ENCODE data around the gene H3Y2.

- RRBS: no CpG with 5 or more reads among the region's 5 CpGs
These were observed 49.6 kb downstream of the BASP1 start for GRCh38 chr5:17267062-17267457.

GRCh38 chr5:17491831-17492190, at the start of gene H3Y2:
TSS of gene H3Y2 (minus strand) at chr5:17492076.
- RRBS: no CpG with 5 or more reads among the region's 8 CpGs

GRCh38 chr5:19288123-19288740, 699.8 kb downstream of the CDH18 start:
- RRBS: no CpG with 5 or more reads among the region's 19 CpGs

- RRBS: no CpG with 5 or more reads among the region's 20 CpGs
These were observed 628.2 kb upstream of the CDH18 start for GRCh38 chr5:20616131-20616676.

DNA sequence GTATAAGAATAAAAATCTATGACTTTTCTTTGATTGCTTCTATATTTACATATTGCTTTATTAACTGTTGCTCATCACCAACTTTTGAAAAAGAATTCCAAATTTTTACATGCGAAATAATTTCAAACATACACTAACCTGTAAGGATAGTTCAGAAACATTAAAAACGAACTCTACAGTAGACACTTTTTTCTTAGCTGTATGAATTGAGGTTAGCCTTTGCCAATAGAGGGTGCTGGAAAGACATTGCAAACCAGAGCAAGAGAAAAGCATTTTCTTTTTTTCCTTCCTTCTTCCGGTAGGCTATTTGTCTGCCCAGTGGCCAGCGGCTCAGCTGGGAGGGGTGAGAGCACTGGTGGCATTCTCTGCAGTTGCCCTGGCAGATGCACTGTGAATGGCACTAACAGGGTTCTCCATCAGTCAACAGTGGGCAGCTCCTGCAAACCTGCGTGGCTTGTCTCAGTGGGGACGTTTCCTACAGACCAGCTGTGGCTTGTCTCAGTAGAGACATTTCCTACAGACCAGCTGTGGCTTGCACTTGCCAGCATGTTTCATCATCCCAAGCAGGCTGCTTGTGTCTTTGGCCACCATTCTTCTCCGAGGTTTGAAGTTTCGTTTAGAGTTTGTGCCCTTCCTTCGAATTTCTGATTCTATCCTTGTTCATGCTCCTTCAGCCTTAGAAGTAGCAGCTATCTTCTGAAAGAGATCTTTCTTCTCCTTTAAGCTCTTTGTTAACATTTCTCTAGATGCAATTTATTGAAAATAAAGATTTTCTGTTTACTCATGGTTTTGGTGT, 984.5 kb upstream of the CDH18 start:
- RRBS: no CpG with 5 or more reads among the region's 9 CpGs

- RRBS: no CpG with 5 or more reads among the region's 15 CpGs
These were observed 426 bp downstream of the CDH12 start for GRCh38 chr5:22852692-22853144.

DNA sequence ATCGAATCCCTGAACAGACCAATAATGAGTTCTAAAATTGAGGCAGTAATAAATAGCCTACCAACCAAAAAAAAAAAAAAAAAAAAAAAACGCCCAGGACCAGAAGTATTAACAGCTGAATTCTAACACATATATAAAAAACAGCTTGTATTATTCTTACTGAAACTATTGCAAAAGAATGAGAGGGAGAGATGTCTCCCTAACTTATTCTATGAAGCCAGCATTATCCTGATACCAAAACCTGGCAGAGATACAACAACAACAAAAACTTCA, 327.7 kb downstream of the PRDM9 start:
- RRBS: no CpG with 5 or more reads among the region's 2 CpGs

DNA sequence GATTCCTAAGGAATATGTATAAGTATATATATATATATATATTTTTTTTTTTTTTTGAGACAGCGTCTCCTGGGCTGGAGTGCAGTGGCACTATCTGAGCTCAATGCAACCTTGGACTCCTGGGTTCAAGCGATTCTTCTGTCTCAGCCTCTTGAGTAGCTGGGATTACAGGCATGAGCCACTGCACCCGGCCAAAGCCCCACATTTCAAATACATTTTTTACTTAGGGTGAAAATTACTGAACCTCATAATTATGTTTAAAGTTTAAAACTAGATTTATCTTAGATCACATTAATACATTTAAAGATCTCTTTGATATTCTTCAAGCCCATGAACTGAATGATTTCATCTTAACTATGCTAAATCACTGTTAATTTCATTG, 377.3 kb downstream of the PRDM9 start:
- RRBS: no CpG with 5 or more reads among the region's 3 CpGs

DNA sequence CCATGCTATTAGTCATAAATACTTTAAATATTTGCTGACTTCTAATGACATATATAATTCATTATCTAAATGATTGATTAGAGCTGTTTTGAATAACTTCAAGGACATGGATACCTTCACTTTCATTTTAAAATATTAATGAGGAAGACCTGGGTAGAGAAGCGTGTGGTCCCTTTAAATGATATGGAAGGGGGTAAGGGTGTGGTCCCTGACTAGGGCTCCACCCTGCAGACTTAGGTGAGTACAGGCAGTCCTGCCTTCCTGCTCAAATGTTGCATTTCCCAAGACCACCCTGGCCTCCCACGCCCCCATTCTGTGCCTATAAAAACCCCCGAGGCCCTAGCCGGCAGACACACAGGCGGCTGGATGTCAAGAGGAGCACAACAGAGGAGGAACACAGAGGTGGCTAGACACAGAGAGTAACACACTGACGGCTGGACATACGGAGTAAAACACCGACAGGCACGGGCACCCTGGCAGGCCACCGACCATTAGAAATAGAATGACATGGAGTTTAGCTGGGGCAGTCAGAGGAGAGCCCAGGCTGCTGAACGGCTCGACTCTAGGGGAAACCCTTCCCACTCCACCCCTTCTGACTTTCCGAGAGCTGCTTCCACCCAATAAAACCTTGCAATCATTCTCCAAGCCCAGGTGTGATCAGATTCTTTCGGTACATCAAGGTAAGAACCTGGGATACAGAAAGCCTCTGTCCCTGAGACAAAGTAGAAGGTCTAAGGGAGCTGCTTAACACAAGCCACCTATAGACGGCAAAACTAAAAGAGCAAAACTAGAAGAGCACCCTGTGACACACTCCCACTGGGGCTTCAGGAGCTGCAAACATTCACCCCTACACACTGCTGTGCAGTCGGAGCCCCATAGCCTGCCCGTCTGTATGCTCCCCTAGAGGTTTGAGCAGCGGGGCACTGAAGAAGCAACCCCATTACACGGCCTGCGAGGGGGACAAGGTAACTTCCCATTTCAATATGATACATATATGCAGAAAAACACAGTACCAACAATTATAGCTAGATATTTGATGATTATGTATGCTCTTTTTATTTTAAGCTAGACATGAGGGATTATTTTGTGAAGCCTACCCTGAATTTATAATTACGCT, 179.3 kb upstream of the CDH9 start:
- RRBS: no CpG with 5 or more reads among the region's 21 CpGs

DNA sequence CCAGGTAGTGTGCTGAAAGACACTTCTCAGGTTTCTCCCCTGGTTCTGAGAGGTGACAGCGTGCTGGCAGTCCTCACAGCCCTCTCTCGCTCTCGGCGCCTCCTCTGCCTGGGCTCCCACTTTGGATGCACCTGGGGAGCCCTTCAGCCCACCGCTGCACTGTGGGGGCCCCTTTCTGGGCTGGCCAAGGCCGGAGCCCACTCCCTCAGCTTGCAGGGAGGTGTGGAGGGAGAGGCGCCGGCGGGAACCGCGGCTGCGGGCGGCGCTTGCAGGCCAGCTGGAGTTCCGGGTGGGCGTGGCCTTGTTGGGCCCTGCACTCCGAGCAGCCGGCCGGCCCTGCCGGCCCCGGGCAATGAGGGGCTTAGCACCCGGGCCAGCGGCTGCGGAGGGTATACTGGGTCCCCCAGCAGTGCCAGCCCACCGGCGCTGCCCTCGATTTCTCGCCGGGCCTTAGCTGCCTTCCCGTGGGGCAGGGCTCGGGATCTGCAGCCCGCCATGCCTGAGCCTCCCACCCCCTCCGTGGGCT, 704.9 kb upstream of the CDH9 start:
- RRBS: 79% methylated on average over 3 of the region's 33 CpGs

- RRBS: no CpG with 5 or more reads among the region's 2 CpGs
These were observed 1280.2 kb upstream of the CDH9 start for GRCh38 chr5:28318584-28318948.

GRCh38 chr5:31936605-31937117, 237.5 kb downstream of the GOLPH3 start:
- RRBS: no CpG with 5 or more reads among the region's 6 CpGs

- RRBS: no CpG with 5 or more reads among the region's 15 CpGs
These were observed 75.7 kb downstream of the GOLPH3 start for GRCh38 chr5:32098192-32099008.

GRCh38 chr5:32165271-32166306, 8.5 kb downstream of the GOLPH3 start:
- RRBS: no CpG with 5 or more reads among the region's 6 CpGs

GRCh38 chr5:32173780-32174024, 417 bp downstream of the GOLPH3 start:
- RRBS: under 1% methylated on average over 15 of the region's 38 CpGs

GRCh38 chr5:32240728-32241356, 66.7 kb upstream of the GOLPH3 start:
- RRBS: no CpG with 5 or more reads among the region's 7 CpGs

- RRBS: no CpG with 5 or more reads among the region's 7 CpGs
These were observed 54.3 kb downstream of the ZFR start for GRCh38 chr5:32390164-32390764.

DNA sequence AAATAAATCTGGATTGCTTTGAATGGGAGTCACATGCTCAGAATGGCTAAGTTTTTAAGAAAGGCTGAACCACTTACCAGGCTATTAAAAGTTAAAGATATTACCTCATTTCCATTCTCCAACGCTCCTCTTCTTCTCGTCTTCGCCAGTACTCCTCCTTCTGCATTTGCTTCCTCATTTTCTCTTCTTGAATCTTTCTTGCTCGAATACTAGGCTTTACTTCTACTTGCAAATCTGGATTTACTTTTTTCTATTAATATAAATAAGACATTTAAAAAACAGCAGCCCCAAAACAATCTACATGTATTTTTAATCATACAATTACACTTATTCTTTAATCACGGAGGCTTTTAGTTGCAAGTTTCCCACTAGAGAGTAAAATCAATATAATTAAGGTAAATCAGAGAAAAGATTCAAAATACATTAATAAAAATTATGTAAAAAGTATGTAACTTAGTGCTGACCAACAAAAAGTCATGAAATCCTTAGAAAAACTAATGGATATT, 49.4 kb downstream of the ZFR start:
- RRBS: no CpG with 5 or more reads among the region's 5 CpGs

DNA sequence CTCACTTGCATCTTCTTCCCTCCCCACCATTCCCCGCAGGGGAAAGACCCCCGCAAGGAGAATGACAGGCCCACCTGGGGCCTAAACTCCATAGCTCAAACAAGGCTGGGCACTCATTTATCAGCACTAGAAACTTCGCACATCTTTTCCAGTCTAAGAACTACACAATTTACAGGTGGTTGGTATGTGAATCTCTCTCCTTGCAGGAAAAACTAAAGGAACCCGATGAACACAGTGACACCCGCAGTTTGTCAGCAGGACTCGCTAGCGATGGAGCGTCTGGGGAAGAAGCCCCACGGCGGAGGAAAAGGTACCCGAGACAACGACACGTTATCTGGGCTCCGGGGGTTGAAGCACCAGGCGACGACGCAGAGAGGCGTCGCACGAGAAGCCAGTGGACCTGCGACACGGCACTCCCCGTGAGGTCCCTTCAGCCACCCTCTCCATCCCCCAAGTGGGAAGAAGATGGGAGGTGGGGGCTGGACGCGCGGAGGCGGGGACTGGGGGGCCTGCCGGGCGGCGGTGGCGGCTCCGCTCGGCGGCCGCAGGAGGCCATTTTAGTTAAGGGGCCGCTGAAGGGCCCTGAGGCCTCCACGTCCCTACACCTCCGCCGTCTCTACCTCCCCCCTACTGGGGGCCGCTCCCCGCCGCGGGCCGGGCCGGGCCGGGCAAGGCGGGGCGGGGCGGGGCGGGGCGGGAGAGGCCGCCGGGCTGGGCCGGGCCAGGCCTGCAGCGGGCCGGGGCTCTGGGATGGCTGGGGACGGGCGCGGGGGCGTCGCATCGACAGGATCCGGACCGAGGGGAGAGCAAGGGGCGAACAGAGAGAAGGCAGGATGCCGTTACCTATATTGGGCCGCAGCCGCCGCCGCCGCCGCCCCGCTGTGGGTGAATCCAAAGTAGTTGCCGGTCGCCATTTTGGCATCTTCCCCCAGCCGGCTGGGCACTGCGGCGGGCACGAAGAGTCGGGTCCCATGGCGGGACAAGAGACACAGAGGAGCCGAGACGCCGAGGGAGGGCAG, 845 bp downstream of the ZFR start:
- RRBS: 3% methylated on average over 19 of the region's 84 CpGs

- RRBS: 44% methylated on average over 8 of the region's 104 CpGs
These were observed 859 bp downstream of the NPR3 start for GRCh38 chr5:32711634-32712726.